Endodermal cell (in vitro differentiated cells): ENCODE measurements around the gene DEFB119.

DNA sequence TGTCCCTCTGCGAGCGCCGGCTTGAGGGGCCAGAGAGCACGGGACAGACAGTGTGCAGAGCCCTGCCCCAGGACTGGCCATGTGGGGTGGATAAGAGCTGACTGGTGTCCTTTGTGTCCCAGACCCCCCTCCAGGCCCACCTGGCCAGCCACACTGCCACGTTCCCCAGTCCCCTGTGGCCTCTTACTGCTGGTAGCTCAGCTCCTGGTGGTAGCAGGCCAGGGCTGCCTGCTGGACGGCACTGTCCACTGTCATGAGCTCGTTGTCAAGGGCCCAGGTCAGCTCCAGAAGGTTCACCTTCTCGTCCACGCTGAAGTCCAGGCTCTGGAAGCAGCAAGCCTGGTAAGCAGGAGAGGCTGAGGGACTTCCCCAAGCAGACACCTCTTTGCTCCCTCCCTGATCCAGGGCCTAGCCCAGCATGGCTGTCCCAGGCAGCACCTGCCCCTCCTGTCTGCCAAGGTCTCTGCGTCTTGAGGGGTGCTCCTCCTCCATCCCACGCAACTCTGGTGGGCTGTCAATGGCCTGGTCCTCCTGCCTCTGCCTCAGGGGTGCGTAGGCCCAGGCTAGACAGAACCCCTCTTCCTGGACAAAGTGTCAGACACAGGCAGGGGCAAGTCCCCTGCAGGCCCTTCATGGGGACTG is 87.2 kb downstream of the NINL start:
- PRO-cap, result no peak

GRCh38 chr20:26208342-26209679 is 512.2 kb upstream of the ZNF337 start:
- PRO-cap, result no peak

DNA sequence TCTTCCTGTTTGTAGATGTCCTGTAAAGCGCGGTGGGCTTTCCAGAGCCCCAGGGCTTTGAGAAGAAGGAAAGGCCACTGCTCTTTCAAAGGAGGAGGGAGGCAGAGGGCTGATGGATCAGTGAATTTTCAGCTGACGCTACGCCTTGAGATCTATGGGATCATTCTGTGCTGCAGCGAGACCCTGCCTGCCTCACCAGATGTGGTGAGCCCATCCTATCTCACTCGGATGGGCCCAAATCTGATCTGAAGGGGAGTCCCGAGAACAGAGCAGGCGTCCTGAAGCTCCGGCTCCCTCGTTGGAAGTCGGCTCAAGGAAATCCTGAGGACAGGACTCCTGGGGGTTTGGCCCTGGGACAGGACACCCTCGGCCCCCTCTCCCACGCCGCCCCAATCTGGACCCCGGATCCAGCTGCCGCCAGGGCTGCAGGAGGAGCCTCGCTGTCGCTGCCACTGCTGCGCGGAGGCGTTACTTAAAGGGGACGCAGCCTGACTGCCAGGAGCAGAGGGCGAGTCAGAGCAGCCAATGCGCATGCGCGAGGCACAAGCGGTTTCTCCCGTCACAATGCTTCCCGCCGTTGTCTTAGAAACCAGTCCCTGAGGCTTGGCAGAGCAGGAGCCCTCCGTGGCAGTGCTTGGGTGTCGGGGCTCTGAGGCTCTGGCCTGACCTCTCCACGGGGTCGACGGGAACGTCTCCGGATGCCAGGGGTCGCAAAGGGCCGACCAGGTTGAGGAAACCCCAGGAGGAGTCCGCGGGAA is 1568.0 kb upstream of the DEFB115 start:
- PRO-cap, result no peak

DNA sequence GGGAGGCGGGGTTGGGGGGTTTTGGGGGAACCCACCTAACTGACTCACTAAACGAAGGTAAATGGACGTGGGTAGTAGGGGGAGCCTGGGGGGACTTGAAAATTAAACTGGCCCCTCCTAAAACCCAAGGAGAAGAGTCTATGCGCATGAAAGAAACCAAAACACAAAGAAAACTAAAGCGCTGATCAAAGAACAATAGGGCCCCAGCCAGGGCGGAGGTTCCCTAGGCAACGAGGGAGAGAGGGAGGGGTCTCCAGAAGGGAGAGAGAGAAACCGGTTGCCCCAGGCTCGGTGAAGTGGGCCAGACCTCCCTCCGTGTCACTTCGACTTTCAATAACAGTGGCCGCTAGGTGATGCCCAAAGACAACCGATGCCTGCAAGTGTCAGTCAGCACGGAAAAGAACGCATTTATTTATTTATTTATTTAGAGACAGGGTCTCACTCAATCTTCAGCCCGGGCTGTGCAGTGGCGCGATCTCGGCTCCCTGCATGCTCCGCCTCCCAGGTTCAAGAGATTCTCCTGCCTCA is 1504.2 kb upstream of the DEFB115 start:
- PRO-cap, result no peak

DNA sequence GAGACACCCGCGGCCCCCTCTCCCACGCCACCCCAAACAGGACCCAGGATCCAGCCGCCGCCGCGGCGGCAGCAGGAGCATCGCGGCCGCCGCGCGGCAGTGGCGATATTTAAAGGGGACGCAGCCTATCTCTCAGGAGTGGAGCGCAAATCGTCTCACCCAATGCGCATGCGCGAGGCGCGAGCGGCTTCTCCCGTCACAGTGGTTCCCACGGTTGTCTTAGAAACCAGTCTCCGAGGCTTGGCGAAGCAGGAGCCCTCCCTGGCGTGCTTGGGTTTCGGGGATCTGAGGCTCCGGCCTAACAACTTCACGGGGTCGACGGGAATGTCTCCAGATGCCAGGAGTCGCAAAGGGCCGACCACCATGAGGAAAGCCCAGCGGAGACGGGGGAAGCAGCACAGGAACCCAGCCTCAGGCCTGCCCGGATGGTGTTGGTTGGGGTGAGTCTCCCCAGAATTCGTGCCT is 973.4 kb upstream of the DEFB115 start:
- PRO-cap, result no peak

DNA sequence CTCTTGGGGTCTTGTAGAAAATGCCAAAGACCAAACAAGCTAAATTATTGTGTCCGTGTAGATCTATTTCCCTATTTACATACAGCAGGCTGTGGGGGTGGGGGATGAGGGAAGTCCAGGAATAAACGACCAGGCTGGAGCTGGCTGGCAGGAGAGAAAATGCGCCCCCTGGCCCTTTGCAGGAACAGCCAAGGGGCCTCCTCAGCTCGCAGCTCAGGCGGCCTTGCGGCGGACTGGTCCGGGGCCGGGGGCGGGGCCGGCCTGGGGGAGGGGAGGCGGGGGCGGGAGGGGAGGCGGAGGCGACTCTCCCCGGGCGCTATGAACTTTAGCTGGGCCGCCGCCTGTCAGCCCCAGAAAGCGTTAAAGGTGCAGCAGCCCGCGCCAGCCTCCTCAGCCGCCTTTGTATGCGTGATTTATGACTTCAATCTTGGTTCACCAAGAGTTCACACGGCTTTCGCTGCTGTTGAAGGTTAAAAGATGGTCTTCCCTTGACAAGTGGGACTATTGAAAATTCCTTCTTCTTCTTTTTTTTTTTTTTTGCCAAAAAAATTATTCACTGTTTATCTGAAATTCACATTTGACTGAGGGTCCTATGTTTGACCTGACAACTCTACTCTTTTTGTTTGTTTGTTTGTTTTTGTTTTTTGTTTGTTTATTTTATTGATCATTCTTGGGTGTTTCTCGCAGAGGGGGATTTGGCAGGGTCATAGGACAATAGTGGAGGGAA is 967.0 kb upstream of the DEFB115 start:
- PRO-cap, result no peak

GRCh38 chr20:30486455-30487271 is 770.8 kb upstream of the DEFB115 start:
- PRO-cap, result no peak

GRCh38 chr20:30513085-30514269 is 744.0 kb upstream of the DEFB115 start:
- PRO-cap, result no peak

- PRO-cap, result no peak
These were observed 516.0 kb upstream of the DEFB115 start for GRCh38 chr20:30741472-30741786.

DNA sequence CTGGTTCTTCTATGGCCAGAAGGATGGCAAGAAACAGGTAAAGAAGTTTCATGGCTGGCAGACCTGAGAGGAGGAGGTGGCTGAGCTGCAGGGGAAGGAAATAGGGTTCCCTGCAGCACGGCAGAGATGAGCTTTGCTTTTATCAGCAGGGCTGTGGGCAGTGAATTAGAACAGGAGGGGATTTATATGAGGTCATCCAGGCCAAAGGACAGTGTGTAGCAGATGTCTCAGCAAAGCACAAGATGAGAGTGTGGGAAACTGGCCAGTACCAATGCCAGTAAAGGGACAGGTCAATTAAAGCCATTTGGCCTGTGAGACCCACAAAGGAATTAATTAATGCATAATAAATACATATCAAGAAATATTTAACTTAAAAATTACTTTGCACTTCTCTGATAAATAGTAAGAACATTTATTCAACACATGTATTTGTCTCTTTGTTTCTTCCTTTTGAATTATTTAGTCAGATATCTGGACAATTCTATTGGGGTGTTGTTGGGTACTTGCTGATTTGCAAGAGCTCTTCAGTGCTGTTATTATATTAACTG is at the start of gene DEFB119:
Gene DEFB119, minus strand, starts transcription at position 159 of the 548 bp plus-strand sequence.
- PRO-cap, result no peak

- PRO-cap, result no peak
These were observed 10.6 kb downstream of the REM1 start for GRCh38 chr20:31485414-31486280.

- PRO-cap, result no peak
These were observed 402 bp downstream of the COX4I2 start for GRCh38 chr20:31638119-31638508.

DNA sequence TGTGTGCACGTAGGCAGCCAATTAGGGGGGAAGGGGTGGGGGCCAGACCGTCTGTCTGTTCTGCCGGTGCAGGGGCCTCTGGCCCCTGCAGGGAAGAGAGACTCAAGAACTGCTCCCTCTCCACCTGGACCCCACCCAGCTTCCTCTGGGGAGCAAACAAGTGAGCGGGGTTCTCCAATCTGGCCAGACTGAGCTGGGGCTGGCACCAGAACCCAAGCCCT is 707 bp downstream of the COX4I2 start:
- PRO-cap, result no peak

DNA sequence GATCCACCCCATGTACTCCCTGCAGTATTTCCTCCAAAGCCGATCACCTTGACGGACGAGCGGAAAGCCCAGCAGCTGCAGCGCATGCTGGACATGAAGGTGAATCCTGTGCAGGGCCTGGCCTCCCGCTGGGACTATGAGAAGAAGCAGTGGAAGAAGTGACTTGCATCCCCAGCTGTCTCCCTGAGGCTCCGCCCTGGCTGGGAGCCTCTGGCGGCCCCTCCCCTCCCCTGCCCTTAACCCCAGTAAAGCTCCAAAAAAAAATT is 7.0 kb downstream of the COX4I2 start:
- PRO-cap, result no peak

DNA sequence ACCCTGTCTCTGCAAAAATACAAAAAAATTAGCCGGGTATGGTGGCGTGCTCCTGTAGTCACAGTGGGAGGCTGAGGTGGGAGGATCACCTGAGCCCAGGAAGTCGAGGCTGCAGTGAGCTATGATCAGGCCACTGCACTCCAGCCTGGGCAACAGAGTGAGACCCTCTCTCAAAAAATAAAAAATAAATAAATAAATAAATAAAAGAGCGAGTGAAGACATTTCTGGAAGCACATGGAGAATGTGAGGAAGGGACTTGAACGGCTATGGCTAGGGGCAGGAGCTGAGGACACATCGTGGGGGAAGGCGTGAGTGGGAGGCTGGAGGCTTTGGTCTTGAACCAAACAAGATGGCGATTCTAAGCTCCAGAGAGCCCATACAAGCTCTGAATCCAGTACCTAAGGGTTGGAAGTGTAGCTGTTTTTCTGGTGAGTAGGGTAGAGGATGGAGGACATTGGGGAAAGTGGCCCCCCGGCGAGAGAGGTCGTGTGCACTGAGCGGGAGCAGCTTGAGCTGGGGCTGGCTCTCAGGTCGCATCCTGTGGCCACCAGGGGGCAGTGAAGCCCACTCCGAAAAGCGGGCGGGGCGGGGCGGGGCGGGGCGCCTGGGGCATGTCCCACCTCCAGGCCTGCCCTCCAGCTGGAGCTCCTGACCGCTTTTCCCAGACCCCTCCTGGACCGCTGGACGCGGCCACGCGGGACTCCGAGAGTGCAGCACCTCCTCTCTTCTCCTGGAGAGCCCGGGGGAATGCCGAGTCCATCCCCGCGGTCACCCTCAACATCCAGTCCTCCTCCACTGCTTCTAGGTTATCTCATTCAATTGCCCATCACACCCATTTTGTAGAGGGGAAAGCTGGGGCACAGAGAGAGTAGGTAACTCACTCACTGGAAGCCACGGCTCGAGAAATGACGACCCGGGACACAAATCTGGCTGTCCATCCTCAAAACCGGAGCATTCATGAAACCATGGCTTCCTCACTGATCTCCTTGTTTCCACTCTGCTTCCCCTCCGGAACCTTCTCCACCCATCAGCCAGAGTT is 23.8 kb downstream of the COX4I2 start:
- PRO-cap, result no peak

DNA sequence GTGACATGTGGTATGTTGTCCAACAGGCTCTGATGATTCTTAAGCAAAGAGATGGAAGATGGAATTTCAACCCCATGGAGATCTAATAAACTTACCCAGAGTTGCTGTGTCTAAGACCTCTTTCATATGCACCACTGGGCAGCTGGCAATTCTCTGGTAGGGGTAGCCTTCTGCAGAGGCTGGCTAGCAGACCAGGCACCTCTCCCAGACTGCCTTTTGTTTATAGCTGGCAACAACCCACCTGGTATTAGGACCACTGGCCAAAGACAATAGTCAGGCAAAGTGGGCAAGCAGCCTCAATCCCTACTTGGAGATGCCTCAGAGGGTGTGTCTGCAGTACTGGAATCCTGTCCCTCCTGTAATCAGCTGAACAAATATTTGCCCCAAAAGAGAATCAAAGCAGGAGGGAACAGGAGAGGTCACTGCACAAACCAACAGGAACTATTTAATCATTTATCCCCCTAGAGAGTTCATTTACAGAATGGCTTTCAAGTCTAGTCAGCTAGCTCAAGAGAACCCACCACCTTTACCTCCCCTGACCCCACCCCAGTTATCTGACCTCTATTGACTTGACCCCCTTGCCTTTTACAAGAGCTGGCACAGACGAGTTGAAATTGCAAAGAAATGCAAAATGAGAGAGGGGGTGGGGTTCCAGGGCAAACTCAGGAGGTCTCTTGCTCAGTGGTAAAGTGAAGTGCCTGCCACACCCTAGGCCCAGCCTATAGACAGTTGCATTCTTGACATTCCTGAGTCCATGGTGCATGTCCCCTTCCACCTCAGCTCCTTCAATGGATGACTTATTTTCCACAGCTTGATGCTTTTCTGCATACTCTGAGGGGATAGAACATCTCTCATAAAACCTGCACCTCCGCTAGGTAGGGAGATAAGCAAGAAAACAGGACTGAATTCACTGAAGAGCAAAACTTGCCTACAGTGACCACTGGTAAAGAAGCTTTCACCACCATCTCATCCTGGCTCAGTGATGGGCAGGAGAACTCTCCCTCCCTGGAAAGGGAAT is 2.8 kb downstream of the BCL2L1 start:
- PRO-cap, result bidirectional peak, plus-strand start at position 854 of the sequence, minus-strand start at position 696 of the sequence

DNA sequence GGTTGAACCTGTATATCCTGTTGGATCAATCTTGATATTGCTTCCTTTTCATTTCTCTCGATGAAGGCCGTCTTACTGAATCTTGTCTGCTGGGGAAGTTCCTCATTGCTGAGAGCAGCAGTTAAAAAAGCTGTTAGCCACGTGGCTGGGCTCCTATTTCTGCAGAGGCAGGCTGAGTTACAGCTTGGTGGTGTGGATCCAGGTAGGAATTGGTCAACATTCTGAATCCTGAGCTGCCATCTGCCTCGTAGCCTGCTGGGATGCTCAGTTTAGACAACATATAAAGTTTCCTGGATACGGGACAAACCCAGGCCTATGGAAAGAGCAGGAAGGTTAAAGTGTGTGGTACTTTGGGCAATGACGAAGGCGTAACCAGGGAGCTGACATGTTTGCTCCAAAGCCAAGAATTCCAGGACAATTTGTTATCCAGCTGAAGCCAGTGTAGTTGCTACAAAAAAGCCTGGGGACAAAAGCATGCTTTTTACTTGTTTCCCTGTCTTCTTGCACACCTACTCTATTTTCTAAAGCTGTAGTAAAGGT is 12.6 kb upstream of the MYLK2 start:
- PRO-cap, result no peak

DNA sequence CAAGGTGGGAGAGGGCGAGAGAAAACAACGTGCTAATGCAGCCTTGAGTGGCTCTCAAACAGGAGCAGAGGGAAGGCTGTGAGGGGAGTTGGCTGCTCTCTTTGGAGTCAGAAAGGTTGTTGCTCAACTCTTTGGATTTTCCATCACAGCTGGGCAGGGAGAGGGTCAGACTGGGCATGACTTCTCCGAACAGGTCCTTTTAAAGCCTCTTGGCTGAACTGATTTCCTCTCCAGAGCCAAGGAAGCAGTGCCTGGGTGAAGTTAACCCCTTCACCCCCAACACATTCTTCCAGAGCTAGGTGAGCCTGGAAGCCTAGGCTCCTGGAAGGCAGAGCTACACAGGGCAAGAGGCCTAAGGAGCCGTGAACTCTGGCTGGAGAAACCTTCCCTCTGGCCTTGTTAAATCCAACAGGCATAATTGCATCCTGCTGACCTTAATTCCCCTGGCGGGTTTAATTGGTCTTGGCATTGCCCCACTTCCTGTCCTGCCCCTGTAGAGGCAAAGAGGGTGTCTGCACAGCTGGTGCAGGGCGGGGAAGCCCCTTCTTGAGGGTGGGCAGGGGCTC is 3.7 kb upstream of the MYLK2 start:
- PRO-cap, result no peak

- PRO-cap, result no peak
These were observed 11.6 kb downstream of the FOXS1 start for GRCh38 chr20:31833707-31834399.

DNA sequence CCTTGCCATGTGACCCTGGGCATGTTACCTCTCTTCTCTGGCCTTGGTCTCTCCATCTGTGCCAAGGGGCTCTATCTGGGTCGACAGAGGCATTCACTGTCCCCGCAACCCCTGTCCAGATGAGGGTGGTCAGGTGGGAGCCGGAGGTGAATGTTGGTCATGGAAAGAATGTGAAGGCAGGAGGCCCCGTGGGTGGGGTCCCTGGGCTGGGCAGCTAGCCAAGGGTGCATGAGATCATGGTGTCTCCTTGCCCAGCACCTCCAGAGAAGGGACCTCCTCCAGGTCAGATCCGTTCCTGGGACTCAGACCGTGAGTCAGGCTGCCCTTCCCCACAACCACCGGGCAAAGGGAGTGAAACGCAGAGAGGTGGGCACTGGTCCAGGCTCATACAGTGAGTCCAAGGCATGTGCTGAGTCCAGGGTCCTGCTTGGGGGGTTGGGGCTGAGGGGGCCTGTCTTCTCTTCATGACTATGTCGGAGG is 3.5 kb downstream of the FOXS1 start:
- PRO-cap, result no peak